Caco-2 (cell line): ENCODE data around the genes HTR2C and SEPTIN6.

- PRO-cap: no peak
- RRBS: no CpG with 5 or more reads among the region's 2 CpGs
These were observed 7.7 kb downstream of the SERTM2 start for GRCh38 chrX:111519183-111519503.

- PRO-cap: no peak
- RRBS: no CpG with 5 or more reads among the region's 2 CpGs
These were observed 62.8 kb upstream of the ALG13 start for GRCh38 chrX:111618285-111618484.

- PRO-cap: no peak
- RRBS: no CpG with 5 or more reads among the region's 27 CpGs
These were observed at the start of gene HTR2C for GRCh38 chrX:114583689-114584284. TSS of gene HTR2C (plus strand) at chrX:114584086.

- PRO-cap: no peak
- RRBS: no CpG with 5 or more reads among the region's 10 CpGs
These were observed 22.8 kb downstream of the HTR2C start for GRCh38 chrX:114606665-114607181.

GRCh38 chrX:115165325-115165873, 23.8 kb upstream of the RBMXL3 start:
- PRO-cap: no peak
- RRBS: no CpG with 5 or more reads among the region's 1 CpG

GRCh38 chrX:115591788-115592300, 30.9 kb downstream of the PLS3 start:
- PRO-cap: no peak
- RRBS: no CpG with 5 or more reads among the region's 5 CpGs

DNA sequence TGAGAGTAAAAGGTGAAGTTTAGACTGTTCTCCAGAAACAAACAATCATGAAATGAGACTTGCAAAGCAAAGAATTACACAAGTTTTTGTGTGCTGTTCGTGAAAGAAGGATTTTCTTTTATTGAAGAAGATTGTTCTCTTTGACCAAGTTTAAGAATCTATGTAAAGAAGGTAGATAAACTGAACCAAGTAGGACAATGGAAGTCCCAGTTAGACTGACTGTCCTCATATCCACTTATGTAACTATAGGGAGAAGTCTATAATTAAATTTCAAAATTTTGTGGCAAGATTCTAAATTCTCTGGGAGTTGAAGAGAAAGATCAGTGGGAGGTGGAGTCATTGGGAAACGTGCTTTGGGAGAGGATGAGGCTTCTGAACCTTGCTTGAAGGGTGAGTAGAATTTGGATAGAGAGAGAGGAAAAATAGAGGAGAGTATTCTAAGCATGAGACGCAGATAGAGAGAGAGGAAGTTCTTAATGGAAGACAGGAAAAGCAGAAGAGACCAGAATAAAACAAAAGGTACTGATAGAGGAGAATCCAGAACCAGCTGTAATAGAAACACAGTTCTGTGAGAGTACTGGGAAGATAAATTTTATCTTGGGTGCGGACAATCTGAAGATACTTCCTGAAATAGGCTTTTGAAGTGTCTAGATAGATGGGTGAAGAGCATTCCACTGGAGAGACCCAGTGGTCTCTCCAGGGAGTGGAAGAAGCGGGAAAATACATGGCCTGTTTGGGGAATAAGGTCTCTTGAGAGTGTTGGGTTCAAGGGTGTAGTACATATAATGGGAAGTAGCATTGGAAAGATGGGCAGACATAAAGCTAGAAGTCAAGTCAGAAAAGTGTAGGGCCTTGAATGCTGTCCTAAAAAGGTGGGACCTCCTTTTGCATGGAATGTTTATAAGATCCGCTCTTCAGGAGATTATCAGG, 39.8 kb downstream of the PLS3 start:
- PRO-cap: no peak
- RRBS: no CpG with 5 or more reads among the region's 6 CpGs

DNA sequence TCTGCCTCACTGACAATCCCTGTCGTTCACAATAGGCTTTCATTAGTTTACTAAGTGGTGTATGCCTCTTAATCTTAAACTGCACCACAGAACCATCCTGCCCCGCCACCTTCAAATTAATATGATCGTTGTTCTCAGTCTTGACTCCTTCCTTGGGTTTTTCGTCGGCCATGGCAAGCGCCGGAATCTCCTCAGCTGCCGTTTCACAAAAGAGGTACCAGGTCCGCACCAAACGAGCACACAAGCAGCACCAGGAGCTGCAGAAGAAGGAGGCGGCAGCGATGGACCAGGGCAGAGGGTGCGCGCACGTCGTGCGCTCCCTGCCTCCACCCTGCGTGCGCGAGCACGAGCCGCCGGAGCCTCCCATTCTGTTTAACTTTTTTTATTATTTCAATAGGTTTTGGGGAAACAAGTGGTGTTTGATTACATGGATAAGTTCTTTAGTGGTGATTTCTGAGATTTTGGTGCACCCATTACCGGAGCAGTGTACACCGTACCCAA, 158.1 kb downstream of the PLS3 start:
- PRO-cap: no peak
- RRBS: 100% methylated on average over 1 of the region's 25 CpGs

GRCh38 chrX:115892665-115893197, 277.8 kb upstream of the AGTR2 start:
- PRO-cap: no peak
- RRBS: no CpG with 5 or more reads among the region's 7 CpGs

DNA sequence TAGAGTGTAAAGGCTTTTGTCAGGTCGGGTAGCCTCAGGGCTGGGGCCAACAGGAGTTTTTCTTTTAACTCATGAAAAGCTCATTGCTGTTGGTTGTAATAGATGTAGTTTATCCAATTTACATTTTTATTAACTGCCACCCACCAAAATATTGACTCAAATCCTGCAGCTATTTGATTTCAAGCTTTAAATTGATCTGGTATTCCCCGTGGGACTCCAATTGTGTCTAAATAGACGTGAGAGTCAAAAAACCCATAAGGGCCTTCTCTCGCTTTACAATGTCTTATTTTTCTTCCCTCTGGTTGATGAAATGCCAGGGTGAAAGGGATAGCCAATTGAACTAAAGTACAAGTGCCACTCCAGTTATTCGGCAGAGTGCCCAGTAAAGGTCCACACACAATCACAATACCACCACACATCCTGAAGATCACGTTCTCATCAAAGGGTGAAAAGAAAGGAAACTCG, 251.0 kb upstream of the AGTR2 start:
- PRO-cap: no peak
- RRBS: no CpG with 5 or more reads among the region's 7 CpGs

- PRO-cap: no peak
- RRBS: no CpG with 5 or more reads among the region's 1 CpG
These were observed 237.2 kb upstream of the AGTR2 start for GRCh38 chrX:115933085-115933929.

DNA sequence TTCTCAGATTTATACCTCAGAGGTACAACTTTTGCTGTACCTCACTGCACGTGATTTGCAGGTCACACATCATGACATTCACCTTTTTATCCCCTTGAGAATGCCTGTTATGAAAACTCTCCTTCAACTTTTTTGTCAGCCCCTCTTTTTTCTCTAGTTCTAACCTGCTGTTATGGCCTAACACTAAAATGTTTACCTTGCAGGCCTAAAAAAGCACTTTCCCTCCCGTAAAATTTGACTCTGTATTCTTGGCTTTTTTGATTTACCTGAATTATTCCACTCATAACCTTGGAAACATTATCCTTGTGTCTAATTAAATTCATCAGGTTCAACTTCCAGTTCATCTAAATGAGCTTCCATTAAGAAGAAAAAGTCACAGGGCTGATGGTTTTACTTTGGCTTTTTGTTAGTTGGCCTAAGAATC, 234.0 kb upstream of the AGTR2 start:
- PRO-cap: no peak
- RRBS: no CpG with 5 or more reads among the region's 2 CpGs

- PRO-cap: unidirectional peak, plus-strand start at chrX:118345424; unidirectional peak, plus-strand start at chrX:118345638
- RRBS: 3% methylated on average over 6 of the region's 23 CpGs
These were observed 701 bp upstream of the WDR44 start for GRCh38 chrX:118345065-118345744.

DNA sequence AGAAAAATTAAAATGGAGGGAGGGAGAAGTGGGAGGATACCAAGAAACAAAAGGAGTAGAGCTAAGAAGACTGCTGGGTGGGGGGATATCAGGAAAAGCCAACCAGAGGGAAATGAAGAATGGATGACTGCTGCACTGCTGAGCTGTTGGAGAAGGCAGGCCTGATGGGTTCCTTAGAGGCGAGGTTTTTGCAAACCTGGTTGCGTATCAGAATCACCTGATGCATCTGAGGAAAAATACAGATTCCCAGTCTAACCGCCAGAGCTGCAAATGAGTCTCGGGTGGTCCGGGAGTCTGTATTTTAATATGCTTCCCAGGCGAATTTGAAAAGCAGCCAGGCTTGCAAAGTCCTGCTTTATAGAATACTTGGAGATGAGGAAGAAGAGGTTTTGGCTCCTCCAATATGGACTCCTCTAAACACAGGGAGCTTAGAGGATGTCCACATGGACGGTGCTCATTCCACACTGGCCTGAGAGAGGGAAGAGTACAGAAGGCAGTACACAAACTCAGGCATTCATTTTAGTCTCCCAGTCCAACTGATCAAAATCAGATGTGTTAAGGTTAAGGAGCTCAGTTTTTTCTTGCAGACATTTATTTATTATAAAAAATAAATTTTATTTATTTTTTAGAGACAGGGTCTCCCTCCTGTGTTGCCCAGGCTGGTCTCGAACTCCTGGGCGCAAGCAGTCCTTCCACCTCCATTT, 1.7 kb downstream of the PGRMC1 start:
- PRO-cap: no peak
- RRBS: no CpG with 5 or more reads among the region's 9 CpGs

DNA sequence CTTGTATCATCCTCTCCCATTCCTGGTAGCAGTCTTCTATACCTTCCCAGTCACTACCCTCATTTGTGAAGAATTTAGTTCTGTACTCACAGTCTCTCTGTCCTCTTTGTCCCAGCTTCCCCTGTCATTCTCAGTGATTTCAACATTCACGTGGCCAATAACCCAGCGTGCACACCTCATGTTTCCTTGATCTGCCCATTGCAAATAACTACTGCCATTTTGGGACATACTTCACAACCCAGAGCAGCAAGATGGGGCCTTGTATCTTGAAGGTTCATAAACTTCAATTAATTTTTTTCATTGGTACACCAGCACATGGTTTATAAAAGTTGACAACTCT, 9.0 kb upstream of the SLC25A43 start:
- PRO-cap: no peak
- RRBS: no CpG with 5 or more reads among the region's 2 CpGs

- PRO-cap: no peak
- RRBS: no CpG with 5 or more reads among the region's 7 CpGs
These were observed 32.3 kb downstream of the UBE2A start for GRCh38 chrX:119606698-119606951.

DNA sequence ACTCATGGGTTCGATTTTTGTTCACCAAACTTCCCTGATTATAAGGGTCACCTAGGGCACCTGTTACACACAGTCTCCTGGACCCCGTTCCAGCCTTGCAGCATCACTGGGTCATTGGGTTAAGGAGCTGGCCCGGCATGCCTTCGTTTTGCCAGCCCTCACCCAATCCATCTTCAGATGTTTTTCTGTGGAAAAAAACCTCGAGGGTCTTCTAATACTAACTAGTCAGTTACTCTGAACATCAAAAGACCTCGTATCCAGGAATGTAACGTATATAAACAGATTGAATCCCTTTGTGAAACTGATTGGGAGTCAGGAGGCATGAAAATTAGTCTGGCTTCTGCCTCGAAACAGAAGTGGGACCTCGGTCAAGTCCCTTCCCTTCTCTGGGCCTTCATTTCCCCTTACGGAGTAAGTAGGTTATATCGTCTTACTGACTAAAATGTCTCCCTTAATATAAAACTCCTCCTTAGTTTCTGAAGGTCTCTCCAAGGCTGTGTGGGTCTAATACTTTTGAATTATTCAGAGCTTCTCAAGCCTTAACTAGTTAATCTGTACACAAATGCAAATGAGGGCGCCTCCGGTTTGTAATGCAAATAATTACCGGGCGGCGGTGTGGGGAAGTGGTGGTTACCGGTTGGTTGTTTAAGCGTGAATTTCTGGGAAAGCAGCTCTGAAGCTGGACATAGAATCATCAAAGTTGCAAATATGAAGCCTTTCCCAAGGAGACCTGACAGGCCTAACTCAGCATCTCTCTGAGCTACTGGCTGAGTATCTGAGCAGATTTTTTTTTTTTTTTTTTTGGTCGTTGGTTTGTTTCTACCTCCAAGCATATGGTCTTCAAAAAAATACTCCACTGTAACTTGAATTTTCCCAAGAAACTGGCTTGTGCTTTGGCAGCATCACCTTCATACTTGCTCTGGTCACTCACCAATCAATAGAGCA, 43.3 kb downstream of the UBE2A start:
- PRO-cap: no peak
- RRBS: no CpG with 5 or more reads among the region's 19 CpGs

DNA sequence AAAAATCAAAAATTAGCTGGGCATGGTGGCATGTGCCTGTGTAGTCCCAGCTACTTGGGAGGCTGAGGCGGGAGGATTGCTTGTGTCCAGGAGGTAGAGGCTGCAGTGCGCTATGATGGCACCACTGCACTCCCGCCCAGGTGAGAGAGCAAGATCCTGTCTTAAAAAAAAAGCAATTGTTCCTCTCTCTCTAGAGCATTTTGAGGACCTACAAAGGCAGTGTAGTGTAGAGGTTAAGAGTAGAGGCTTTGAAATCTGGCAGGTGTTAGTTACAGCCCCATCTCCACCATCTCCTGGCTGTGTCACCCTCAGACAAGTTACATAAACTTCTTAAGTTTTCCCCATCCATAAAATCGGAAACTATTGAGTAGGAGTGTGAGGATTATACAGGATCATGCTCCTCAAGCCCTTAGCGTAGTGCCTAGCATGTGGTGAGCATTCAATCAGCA, 16.3 kb downstream of the SEPTIN6 start:
- PRO-cap: no peak
- RRBS: no CpG with 5 or more reads among the region's 5 CpGs

- PRO-cap: no peak
- RRBS: 37% methylated on average over 3 of the region's 49 CpGs
These were observed at the start of gene SEPTIN6 for GRCh38 chrX:119693008-119693747. TSS of gene SEPTIN6 (minus strand) at chrX:119693168.

- PRO-cap: no peak
- RRBS: no CpG with 5 or more reads among the region's 4 CpGs
These were observed 2.5 kb upstream of the SOWAHD start for GRCh38 chrX:119755863-119756229.